GM06990 (cell line): ENCODE data around the genes OPN4, SHLD2 and KLLN.

- RRBS: no CpG with 5 or more reads among the region's 4 CpGs
These were observed 625.0 kb downstream of the GRID1 start for GRCh38 chr10:85741516-85742059.

DNA sequence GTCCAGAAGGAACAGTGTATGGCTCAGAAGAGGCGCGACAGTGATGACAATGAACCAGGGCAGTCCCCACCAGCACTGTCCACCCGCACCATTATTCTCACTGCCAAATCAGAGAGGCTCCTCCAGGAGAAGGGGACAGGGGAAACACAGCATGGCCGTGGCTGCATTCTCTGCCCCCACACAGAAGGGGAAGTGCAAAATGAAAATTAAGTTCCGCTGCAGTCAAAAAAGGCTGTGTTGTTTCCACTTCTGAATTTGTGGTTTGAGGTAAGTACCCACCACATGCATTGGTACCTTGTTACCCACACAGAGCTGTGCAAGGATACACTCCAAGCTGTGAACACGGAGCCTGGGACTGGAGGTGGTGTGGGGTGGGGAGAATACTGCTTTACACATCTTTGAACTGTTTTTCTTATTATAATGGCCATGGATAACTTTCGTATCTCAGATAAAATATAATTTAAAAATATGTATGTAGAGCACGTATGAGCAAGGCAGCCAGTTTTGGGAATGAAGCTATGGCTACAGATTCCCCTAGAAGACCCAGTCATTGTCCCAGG lies 419.5 kb downstream of the GRID1 start:
- RRBS: no CpG with 5 or more reads among the region's 8 CpGs

- RRBS: no CpG with 5 or more reads among the region's 14 CpGs
These were observed at the start of gene OPN4 for GRCh38 chr10:86654393-86654866. Gene OPN4, plus strand, starts transcription at chr10:86654547.

GRCh38 chr10:86711955-86712419 lies 43.7 kb downstream of the LDB3 start:
- RRBS: 10% methylated on average over 1 of the region's 25 CpGs

DNA sequence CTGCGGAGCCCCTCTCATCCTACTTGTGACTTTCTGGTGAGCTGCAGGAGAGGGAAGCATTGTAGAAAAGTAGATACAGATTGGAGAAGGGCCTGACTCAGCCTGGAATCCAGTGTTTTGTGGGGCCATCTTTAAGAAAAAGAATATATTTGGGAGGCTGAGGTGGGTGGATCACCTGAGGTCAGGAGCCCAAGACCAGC lies 15.7 kb upstream of the BMPR1A start:
- RRBS: no CpG with 5 or more reads among the region's 1 CpG

GRCh38 chr10:86960119-86960891 lies 1.9 kb downstream of the SNCG start:
- RRBS: 38% methylated on average over 4 of the region's 27 CpGs

DNA sequence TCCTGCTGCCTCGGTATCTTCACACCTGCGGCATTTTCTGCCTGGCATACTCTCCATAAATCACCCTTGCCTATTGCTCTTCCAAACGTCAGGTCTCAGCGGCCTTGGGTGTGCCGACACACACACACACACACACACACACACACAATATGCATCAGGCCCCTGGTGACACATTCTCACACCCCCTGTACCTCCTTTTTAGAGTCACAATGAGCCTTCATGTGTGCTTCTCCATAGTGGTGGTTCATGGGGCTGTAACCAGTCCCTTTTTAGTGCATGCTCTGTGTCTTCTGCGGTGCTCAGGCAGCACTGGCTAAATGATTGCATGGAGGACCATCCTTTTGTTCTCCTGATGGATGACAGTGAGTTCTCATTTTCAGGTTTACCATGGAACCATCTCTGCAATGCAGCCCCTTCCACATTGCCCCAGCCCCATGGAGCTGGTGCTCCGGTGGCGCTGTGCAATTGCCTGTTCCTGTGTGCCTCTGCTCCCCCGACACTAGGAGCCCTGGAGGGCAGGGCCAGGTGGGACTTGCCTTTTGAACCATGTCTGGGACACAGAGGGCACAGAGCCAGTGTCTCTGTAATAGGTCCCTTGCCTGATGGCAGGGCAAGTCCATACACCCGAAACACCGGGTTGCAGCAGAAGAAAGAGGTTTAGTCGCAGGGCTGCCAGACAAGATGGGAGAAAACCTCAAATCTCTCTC lies 4.6 kb downstream of the ADIRF start:
- RRBS: no CpG with 5 or more reads among the region's 12 CpGs

- RRBS: no CpG with 5 or more reads among the region's 1 CpG
These were observed 12.6 kb downstream of the GLUD1 start for GRCh38 chr10:87081903-87082655.

GRCh38 chr10:87094972-87096059 lies at the start of gene SHLD2:
Gene SHLD2, plus strand, starts transcription at chr10:87095206.
- RRBS: 4% methylated on average over 20 of the region's 103 CpGs

- RRBS: no CpG with 5 or more reads among the region's 5 CpGs
These were observed 21.4 kb downstream of the SHLD2 start for GRCh38 chr10:87116090-87117026.

DNA sequence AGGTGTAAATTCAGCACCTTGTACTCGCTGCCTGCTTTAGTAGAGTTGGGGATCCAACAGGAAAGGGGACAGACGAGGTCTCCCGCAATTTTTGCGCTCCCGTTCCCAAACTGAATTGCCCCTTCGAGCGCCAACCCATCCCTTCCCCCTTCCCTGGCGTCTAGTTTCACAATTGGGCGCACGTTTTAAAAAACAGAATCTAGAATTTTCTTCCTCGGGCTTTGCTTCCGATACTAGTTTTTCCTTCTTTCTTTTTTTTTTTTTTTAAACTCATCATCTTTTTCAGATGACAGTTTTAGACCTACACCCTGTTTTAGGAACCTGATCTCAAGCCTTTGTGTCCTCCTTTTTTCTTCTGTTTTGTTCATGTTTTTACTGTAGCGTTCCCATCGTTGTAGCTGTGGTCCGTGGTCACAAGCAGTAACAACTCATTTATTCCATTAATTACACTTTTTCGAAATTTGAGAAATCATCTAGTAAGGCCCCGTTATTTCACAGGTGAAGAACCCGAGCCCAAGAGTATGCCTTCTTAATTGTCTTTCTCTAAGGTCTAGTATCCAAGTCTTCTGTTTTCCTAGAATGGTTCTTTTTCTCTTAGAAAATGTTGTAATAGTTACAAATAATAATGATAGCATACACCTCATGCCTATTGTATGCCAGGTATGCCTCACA lies 1.2 kb downstream of the MINPP1 start:
- RRBS: no CpG with 5 or more reads among the region's 18 CpGs

DNA sequence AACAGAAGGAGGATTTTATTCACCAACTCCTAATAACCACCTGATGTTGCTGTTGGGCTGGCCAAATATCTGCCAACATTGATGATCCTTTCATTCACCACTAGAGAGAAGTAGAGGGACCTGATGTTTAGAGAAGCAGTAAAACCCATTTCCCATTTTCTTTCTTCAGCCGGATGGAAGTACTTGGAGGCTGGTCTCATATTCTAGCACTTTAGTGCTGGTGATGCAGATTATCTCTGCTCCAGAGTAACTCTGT lies 3.2 kb downstream of the KLLN start:
- RRBS: no CpG with 5 or more reads among the region's 1 CpG

GRCh38 chr10:87863163-87863749 lies at the start of gene KLLN:
Gene KLLN, minus strand, starts transcription at chr10:87863533.
- RRBS: 5% methylated on average over 24 of the region's 59 CpGs

- RRBS: no CpG with 5 or more reads among the region's 1 CpG
These were observed 92.0 kb downstream of the PTEN start for GRCh38 chr10:87955427-87955750.

DNA sequence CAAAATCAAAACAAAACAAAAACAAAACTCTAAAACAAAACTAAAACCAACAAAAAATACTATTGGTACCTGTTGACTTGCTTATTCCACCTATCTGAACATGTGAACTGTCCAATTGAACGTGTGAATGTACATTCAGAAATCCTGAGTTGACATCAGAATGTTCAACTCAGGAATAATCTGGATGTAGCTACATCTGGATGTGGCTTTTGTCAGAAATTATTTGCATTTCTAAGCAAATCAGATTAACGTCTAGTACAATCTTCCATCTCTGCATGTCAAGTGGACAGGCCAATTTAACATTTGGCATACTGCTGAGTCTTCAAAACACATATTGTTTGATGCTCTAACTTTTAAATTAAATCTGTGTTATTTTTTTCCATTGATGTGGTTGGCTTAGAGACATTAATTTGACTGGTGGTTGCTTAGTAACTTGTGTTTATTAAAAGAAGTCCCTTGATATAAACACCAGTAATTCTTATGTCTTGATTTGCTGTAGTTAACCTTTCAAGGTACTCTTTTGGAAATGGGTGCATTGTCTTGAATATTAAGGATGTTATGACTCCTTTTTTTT lies 3.4 kb downstream of the STAMBPL1 start:
- RRBS: no CpG with 5 or more reads among the region's 2 CpGs

- RRBS: no CpG with 5 or more reads among the region's 3 CpGs
These were observed 21.6 kb downstream of the STAMBPL1 start for GRCh38 chr10:88901497-88902254.

GRCh38 chr10:88912841-88913595 lies 33.0 kb downstream of the STAMBPL1 start:
- RRBS: no CpG with 5 or more reads among the region's 9 CpGs

- RRBS: no CpG with 5 or more reads among the region's 8 CpGs
These were observed 898 bp upstream of the ACTA2 start for GRCh38 chr10:88953422-88953919.